Endothelial cell (in vitro differentiated cells): ENCODE results near the gene MED13L.

GRCh38 chr12:113773232-113773971 is 192.7 kb downstream of the RBM19 start:
- PRO-cap: unidirectional peak, minus-strand start at chr12:113773510; unidirectional peak, minus-strand start at chr12:113773683

GRCh38 chr12:113850198-113850476 is 116.0 kb downstream of the RBM19 start:
- PRO-cap: no peak

GRCh38 chr12:113936827-113937332 is 29.2 kb downstream of the RBM19 start:
- PRO-cap: no peak

- PRO-cap: no peak
Observed at GRCh38 chr12:113959024-113959538, 7.0 kb downstream of the RBM19 start.

- PRO-cap: unidirectional peak, minus-strand start at chr12:114409833
Observed at GRCh38 chr12:114409457-114410027, 3.6 kb upstream of the TBX5 start.

DNA sequence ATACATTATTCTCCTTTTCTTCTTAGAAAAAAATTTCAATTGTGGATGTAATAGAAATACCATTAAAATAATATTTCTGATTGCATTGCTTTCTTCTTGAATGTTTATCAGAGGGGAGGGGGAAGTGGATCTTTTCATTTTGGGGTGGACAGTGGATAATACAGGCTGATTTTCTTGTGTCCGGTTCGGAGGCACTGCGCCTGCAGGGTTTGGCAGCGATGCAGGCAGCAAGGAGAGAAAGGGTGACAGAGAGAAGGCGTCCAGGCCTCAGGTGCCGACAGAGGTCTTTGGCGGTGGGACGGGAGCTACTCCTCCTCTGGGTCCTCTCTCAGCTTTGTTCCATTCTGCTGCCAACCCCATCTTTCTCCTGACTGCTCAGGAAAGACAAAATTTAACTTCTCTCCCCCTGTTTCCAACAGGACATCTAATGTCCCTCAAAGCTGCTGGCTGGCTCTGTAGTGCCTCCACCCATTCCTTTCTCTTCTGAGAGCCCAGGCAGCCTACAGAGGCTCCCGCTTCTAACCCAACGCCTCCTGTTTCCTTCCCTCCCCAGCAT is 6.9 kb upstream of the TBX5 start:
- PRO-cap: no peak

- PRO-cap: no peak
Observed at GRCh38 chr12:114678470-114679538, 5.2 kb downstream of the TBX3 start.

DNA sequence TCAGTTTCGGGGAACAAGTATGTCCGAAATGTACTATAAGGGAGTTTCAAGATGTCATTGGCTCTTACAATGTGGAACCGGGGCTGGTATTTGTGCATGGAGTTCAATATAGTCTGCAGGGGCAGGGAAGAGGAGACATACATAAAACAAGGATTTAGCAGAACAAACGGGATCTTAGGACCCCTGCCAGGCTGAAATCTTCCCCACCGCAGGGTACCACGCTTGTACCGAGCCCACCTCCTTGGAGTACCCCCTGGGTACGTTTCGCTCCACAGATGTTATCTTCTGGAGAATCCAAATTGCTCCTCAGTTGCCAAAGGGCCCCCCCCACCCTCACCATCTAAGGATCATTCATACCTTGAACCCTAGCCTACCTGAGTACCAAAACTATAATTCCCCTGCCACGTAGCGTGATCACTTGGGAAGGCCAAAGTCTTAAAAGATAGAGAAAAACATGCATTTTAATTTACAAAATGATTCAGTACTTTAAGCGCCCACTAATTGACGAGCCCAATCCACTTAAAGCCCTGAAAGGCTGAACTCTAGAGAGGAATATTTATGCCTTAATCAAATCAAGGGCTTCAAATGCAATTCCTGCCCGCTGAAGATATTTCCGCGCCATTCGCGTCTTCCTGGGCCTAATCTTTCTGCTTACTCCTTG is 4.3 kb downstream of the TBX3 start:
- PRO-cap: no peak

GRCh38 chr12:114683649-114683800 is 450 bp downstream of the TBX3 start:
- PRO-cap: no peak

- PRO-cap: no peak
Observed at GRCh38 chr12:114744659-114745176, 60.7 kb upstream of the TBX3 start.

GRCh38 chr12:115078197-115078816 is 394.3 kb upstream of the TBX3 start:
- PRO-cap: no peak

- PRO-cap: no peak
Observed at GRCh38 chr12:115351509-115351966, 667.6 kb upstream of the TBX3 start.

- PRO-cap: no peak
Observed at GRCh38 chr12:115791329-115791900, 486.1 kb downstream of the MED13L start.

GRCh38 chr12:115960528-115961194 is 316.8 kb downstream of the MED13L start:
- PRO-cap: no peak

DNA sequence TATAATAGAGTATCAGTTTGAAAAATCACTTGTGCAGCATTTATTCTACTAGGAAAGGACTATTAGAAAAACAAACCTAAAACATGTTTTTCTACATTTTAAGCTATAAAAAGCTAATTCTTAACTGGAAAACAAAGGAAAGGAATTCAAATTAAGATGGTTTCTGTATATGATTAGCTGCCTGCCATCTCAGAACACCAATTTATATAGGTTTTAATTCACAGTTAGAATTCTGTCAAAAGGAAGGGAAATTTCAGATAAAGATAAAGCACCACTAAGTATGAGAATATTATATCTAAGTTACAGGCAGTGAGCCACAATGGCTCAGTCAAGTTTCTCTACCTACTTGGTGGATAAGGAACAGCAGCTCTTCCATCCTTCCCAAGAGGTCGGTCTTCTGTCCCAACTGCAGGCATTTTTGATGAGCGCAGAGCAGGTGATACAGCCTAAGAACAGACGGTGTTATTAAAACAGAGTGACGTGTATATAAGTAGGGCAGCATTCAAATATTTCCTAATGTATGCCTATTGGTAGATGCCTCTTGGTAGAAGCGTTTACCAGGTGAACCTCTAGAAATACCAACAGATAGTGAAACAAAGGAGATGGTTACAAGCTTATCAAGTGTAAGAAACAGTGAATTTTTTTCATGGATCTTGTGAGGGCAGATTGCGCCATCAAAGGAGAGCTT is 274.7 kb downstream of the MED13L start:
- PRO-cap: no peak

DNA sequence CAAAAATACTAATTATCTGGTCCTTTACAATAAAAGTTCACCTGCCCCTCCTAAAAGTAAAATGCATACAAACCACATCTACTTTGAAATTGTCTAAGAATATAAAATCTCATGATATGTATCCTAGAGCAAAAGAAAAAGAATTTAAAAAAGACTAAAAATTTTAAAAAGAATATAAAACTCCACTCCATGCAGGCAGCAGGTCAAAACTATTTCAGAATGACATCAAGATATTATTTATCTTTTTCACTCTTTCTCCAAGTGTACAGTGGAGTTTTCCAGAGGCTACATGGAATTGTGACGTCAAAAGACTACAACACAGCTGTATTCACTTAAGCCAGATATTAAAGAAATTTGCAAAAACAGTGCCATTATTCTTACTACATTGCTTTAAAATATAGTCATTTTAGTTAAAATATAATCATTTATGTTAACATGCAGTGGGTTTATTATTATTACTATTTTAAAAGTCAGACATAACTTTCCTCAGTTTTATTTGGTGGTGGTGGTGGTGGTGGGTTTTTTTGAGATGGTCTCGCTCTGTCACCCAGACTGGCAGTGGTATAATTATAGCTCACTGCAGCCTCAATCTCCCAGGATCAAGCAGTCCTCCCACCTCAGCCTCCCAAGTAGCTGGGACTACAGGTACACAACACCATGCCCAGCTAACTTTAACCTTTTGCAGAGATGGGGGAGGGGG is 198.6 kb downstream of the MED13L start:
- PRO-cap: no peak

- PRO-cap: no peak
Observed at GRCh38 chr12:116083462-116084291, 193.8 kb downstream of the MED13L start.

DNA sequence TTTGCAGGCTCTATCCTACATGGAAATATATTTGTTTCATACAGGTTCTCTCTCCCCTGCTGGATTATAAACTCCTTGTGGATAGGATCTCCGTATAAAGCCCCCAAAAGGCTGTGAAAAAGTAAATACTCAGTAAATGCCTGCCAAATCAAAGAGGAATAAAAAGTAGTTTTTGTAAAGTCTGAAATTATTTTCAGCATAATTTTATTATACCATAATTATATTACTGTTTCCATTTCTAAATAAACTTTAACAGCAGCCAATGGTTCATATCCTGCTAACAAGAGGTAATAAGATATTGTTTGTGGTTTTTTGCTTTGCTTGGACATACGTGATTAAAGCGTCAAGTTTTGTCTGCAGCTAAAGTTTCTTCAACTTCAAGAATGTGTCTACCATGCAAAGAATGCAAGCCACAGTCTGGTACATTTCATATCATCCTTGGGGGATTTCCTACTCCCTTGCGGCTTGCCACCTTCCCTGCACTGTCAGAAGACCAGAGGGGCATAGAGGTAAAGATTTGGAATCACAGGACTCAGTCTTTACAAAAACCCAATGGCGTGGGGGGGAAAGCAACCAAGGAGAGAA is 125.3 kb downstream of the MED13L start:
- PRO-cap: no peak

- PRO-cap: bidirectional peak, plus-strand start at chr12:116277347, minus-strand start at chr12:116277553; bidirectional peak, plus-strand start at chr12:116277886, minus-strand start at chr12:116277687
Observed at GRCh38 chr12:116277482-116278283, at the start of gene MED13L. Gene MED13L (minus strand): TSS chr12:116277693.

- PRO-cap: no peak
Observed at GRCh38 chr12:116325296-116325586, 47.7 kb upstream of the MED13L start.